SUDHL5 (cell line): ENCODE measurements around the gene ARAP2.

- PRO-cap: bidirectional peak, plus-strand start at chr4:36244373, minus-strand start at chr4:36244375; bidirectional peak, plus-strand start at chr4:36244627, minus-strand start at chr4:36244613; unidirectional peak, minus-strand start at chr4:36244667
Observed at GRCh38 chr4:36244237-36245193, at the start of gene ARAP2. ARAP2 (minus strand) TSS chr4:36244514.

DNA sequence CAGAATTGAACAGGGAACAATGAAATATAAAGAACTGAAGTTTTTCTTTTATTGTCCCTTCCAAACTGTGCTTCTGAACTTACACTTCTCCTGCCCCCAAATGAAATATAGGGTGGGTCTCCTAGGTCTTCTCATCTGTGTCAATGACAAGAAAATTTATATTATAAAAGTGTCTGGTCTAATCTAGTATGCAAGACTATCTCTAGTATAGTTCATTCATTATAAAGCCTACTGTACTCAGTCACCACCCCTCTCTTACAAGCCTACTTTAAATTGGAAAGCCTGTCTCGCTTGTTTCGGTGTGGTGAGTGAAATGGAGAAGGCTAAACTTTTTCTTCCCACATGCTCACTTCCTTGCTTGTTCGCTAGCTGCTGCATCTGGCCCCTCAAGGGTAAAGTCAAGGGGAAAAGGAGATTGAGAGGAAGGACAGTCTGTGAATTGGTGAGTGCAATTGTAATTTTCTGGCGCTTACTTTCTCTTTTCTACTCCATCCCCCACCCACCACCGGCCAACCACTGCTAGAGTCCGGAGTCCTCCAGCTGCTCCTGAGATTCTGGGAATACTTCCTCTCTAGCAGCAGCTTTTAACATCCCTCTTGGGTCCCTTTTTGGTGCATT lies 12.0 kb upstream of the ARAP2 start:
- PRO-cap: no peak

- PRO-cap: no peak
Observed at GRCh38 chr4:37462913-37463483, 9.3 kb downstream of the C4orf19 start.

- PRO-cap: no peak
Observed at GRCh38 chr4:37471746-37472512, 18.2 kb downstream of the C4orf19 start.

DNA sequence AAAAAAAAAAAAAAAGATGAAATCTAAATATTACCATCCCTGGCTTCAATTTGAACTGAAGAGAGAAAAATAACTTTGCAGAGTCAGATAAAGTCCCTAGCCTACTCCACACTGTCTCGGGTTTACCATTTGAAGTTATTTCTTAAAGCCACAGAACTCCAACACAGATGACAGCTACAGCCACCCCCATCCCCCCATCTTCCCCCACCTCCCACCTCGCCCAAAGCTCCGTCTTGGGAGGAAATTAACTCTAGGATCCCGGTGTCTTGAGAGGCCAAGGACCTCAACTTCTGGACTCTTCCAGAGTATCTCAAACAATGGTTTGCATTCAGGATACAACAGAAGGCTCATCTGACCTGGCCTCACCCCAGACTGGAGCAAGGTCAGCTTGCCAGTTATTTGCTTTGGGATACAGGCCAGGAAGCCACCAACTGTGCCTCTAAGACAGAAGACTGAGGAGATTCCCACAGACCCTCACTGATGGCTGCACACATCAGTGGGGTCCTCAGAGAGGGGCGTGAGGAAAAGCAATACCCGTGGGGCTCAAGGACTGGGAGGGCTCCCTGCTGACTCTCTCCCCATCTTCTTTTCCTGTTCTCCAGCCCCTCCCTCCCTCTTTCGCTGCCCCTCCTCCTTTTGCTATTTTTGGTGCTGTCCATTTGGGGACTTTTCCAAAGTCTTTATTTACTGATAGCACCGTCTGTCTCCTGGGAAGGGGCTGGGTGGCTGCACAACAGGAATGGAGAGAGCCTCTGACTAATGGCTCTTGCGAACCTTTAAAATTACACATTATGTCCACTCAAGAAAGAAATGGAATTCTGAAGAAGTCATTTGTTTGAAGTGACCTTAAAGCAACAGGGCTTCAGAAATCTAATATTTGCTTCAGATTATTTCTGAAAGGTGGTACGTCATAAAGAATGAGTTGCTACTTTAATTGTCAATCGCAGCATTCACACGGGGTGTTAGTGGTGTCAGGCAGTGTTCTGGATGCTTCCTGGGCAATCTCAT lies 23.3 kb downstream of the RELL1 start:
- PRO-cap: no peak

DNA sequence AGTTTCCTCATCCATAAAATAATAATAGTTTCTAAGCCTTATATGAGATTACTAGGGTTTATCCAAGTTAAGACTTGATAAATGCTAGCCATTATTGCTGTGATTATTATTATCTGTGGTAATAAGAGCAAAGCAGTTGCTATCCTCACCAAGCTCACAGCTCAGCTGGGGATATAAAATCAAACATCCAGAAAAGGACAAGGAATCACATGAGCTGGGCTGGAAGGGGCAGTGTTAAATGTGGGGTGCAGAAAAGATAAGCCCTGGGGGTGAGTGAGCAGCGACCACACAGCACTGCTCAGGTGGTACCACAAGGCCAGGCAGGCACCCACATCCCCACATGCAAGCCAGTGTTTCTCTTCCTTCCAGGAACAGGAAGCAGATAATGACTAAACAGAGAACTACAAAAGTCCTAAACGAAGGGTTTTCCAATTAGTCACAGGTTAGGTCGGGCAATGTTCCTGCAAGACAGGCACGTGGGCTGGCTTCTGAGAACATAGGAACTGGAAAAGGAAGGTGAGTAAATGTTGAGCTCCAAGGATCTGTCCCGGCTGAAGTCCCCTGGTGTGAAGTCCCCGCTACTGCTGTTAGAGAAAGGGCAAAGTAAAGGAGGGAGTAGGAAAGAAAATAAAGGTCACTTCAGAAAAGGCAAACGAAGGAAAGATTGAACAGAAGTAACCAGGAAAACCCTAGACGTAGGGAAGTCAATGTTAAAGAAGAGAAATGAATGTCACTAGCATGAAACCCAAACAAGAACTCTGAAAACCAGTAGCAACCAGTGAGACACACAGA lies 19.5 kb downstream of the RELL1 start:
- PRO-cap: no peak

GRCh38 chr4:37685024-37685664 lies 1.0 kb downstream of the RELL1 start:
- PRO-cap: unidirectional peak, plus-strand start at chr4:37685356

DNA sequence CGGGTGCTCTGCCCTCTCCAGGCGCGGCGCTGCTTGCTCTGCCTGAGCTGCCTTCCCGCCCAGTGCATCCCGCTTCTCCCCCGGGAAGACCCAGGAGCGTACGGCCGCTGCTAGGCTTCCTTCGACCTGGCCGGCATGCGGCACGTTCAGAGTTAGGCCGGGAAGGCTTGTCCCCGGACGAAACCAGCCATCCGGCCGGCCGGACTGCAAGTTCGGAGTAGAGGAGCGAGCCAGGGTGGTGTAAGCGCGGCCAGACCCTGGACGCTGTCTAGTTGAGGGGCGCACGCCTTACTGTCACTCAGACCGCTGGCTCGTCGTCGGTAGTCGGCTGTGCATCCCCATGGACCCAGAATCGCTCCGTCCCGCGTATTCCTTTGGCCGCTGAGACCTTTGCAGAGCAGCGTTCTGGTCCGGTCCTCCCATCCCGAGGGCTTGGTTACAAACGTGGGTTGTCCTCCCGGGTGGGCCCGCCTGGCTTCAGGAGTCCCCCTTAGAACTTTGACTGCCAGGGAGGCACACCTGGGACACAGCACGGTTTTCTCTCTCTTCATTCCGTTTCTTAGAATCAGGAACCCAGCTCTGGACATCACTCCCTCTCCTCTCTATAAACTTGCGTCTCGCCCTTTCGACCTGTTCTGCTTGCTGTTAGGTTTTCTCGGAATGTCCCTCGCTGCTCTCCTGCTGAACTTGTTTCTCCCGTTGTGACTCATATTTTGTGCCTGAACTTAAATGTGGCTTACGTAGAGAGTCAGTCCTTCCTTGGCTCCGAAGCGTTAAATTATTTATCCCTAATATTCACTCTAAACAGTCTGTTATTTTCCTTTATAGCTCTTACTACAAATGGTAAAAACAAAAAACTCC lies 598 bp downstream of the PGM2 start:
- PRO-cap: no peak

DNA sequence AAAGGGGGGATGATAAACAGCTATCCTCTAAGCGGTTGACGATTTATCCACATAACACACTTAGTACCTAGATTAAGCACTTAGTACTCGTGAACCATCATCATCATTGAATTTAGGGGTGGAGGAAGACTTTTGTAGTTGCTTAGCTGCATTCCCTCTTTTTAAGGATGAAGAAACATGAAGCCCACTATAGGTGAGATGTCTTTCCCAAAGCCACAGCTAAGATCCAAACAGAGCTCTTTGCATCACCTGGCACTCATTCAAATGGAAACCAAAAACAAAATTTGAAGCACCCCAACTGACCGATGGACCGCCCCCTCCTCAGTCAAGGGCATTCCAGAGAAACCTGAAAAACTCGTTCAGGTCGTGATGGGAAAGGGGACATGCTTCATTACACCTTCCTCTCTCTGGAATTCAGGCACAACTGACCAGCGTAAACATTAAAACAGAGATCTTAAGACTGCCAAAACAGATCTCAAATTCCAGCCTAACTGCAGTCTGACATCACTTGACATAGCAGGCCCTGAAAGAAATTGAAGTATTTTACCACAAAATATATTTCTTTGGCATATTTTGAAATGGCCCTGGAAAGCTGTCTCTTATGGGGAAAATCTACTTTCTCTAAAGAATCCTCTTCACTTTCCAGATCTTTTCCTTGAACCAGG lies 28.4 kb downstream of the PTTG2 start:
- PRO-cap: no peak

GRCh38 chr4:38154526-38155333 lies 194.5 kb downstream of the PTTG2 start:
- PRO-cap: no peak

DNA sequence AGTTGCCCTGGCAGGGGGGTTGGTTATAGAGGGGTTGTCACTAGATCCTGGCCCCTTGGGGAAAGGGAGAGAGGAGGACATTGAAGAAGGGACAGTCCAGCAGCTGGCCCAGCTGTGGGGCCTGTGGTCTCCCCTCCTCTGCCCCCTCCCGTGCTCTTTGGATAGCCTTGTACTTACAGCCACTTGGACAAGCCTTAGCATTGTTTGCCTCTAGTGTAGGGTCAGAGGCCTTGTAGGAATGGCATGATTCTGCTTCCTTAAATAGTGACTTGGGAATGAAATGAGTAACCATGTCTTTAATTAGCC lies 230.5 kb downstream of the PTTG2 start:
- PRO-cap: no peak

- PRO-cap: no peak
Observed at GRCh38 chr4:38230104-38230948, 270.1 kb downstream of the PTTG2 start.

GRCh38 chr4:38319612-38320272 lies 344.3 kb upstream of the KLF3 start:
- PRO-cap: no peak

GRCh38 chr4:38367668-38368083 lies 296.3 kb upstream of the KLF3 start:
- PRO-cap: no peak

DNA sequence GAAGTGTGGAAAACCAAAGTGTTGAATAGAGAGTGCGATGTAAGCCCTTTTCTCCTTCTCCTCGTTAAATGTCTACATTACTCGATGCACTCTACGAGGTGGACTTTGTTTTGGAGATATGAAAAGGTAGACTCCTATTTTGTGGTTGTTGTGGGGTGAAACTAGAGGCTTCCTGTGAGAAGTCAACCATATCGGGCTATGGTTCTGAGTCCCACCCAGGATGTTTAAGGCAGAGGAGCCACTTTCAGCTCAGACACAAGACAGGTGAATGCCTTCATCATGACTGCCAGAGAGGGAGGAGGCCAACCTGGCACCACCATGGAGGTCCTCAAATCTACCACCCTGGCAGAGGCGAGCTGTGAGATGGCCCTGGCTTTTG lies 154.5 kb upstream of the KLF3 start:
- PRO-cap: no peak

GRCh38 chr4:38562570-38563411 lies 101.2 kb upstream of the KLF3 start:
- PRO-cap: no peak

DNA sequence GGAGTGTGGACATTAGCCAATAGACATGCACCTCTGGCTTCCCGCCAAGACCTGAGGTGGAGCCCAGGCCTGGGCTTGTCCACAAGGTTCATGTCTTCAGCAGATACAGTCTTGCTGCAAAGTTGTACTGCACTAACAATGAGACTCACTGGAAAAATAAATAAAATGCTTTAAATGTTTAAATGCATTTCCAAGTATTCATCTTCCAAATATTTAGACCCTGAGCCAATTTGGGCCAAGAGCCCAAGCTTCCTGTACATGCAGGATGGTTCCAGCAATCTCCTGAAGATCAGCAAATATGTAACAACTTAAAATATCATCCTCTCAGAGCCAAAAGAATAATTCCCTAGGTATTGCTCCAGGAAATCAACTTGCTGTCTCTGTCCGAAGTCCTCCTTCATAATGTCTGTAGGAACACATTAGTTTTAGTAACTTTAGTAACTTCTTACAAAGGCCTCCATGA lies 98.6 kb upstream of the KLF3 start:
- PRO-cap: no peak

DNA sequence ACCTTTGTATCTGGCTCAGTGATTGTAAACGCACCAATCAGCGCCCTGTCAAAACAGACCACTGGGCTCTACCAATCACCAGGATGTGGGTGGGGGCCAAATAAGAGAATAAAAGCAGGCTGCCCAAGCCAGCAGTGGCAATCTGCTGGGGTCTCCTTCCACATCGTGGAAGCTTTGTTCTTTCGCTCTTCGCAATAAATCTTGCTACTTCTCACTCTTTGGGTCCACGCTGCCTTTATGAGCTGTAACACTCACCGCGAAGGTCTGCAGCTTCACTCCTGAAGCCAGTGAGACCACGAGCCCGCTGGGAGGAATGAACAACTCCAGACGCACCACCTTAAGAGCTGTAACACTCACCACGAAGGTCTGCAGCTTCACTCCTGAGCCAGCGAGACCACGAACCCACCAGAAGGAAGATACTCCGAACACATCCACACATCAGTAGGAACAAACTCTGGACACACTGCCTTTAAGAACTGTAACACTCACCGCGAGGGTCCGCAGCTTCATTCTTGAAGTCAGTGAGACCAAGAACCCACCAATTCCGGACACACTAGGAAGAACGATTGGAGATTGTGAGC lies 36.4 kb upstream of the KLF3 start:
- PRO-cap: no peak

DNA sequence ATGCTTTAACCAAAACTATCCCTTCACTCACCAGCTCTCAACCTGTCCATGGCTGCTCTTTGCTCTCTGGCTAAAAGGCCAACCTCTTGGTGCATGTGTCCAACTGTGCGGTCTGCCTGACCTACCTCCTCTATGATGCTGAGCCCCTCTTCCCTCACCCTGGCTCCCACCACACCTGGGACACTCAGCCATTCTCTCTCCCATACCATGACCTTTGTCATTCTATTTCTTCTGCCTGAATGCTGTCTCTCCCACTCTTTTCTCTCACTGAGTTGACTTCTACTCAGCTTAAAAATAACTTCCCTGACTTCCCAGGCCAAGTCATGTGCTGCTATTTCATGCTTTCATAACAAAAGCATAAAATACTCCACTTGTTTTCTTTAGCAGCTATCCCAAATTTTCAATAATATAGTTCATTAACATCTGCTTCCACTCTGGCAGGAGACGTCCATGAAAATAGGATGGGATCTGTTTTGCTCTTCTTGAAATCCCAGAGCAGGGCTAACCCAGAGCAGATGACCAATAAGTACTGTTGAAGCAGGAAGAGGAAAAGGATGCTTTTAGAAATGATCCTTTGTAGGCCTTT lies 29.7 kb upstream of the KLF3 start:
- PRO-cap: no peak

DNA sequence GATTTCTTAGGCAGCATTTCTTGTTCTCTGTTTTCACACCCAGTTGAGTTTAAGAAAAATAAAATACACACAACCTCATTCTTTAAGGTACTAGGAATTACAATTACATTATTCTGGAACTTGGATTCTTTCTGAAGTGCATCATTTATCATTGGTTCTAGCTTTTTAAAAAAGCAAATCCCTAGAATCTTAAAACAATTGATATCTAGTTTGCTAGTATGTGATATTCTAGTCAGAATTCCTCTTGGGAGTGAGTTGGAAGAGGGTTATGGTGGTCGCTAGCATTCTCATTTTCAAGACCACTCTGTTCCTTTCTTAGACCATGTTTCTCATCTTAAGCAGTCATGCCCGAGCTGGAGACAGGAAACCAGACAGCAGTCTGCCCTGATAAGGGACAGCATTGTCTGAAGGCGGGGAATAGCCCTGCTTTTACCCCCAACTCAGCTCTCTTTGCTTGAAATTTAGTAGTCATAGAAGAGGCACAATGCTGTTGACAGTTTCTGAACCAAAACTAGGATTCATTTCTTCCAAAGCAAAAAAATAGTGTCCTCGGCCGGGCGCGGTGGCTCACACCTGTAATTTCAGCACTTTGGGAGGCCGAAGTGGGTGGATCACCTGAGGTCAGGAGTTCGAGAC lies 5.2 kb downstream of the KLF3 start:
- PRO-cap: no peak